Mesenchymal stem cell of Wharton's jelly (primary cell): ENCODE measurements around a stretch of chr22.

DNA sequence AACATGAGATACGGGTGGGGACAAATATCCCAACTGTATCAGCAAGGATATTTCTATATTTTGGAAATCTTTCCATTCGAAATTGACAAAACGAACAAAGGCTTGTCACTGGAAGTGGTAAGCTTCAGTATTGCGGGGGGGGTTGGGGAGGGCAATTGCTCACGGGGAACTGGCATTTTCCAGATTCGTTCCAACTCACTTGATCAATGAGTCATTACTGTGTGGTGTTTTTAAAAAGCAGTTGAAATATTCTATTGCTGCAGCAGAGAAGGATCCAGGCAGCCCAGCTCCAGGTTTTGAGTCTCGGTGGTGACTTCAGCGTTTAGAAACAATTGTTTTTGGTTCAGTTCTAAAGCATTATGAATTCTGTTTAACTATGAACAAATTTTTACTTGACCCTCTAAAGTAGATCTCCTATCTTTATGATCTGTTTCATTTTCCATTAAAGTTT, 33.8 kb upstream of the FBLN1 start:
- CAGE, long polyA plus RNA = no peak

- CAGE, long polyA plus RNA = no peak
Measured at GRCh38 chr22:45497894-45498347, 4.8 kb upstream of the FBLN1 start.

DNA sequence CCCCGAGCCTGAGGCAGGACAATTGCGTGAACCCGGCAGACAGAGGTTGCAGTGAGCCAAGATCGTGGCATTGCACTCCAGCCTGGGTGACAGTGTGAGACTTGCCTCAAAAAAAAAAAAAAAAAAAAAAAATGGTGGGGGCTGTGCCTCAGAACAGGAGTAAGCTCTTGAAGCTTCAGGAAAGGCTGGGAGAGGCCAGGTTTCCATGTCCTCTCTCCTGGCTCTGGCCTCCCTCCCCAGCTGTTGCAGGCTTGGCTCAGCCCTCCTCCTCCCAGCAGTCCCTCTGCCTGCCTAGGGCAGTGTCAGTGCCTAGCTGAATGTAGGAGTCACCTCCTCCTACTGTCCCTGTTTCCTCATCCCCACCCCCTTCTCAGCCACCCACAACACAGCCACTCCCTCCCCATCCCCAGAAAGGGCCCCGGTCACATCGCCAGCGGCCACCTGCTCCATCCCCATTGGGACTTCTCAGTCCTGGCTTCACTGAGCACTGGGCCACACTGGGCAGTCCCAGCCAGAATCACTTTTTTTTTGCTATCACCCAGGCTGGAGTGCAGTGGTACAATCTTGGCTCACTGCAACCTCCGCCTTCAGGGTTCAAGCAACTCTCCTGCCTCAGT, 3.0 kb upstream of the FBLN1 start:
- CAGE, long polyA plus RNA = no peak

DNA sequence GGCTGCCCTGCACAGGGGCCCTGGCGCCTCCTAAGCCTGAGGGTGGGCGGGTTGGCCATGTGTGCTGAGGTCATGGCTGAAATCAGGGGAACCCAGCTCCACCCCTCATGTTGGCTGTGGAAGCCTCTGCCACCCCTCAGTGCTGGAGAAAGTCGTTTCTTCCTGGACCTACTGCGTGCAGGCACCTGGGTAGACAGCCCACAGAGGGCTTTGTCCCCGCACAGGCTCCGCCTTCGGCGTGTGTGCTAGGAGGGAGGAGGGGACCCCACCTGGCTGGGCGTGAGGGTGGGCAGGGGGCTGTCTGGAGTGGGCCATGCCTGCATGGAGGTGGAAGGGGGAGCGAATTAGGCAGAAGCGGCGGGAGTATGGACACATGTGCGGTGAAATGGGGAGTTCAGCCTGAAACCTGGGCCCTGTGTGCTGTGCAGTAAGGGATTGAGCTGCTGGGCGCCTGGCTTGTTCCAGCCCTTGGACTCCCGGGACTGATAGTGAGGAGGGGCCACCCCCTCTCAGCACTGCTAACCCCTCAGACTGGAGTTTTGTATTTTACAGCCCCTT, 49.3 kb downstream of the FBLN1 start:
- CAGE, long polyA plus RNA = no peak

DNA sequence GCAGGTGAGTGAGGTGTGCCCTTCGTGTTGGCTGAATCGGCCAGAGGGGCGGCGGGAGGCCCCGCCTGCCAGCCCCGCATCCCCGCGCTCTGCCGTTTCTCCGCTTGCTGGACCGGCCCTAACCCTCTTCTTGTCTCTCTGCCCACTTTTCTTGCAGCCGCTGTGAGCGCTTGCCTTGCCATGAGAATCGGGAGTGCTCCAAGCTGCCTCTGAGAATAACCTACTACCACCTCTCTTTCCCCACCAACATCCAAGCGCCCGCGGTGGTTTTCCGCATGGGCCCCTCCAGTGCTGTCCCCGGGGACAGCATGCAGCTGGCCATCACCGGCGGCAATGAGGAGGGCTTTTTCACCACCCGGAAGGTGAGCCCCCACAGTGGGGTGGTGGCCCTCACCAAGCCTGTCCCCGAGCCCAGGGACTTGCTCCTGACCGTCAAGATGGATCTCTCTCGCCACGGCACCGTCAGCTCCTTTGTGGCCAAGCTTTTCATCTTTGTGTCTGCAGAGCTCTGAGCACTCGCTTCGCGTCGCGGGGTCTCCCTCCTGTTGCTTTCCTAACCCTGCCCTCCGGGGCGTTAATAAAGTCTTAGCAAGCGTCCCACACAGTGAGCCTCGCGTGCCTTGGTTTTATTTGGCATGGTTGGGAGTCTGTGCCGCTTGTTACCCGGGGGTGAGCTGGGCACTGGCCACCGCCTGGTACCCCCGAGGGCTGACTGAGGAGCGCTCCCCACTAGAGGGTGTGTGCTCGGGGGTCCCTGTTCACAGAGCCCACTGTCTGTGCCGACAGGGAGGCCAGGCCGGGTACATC, 60.3 kb downstream of the FBLN1 start:
- CAGE, long polyA plus RNA = no peak

DNA sequence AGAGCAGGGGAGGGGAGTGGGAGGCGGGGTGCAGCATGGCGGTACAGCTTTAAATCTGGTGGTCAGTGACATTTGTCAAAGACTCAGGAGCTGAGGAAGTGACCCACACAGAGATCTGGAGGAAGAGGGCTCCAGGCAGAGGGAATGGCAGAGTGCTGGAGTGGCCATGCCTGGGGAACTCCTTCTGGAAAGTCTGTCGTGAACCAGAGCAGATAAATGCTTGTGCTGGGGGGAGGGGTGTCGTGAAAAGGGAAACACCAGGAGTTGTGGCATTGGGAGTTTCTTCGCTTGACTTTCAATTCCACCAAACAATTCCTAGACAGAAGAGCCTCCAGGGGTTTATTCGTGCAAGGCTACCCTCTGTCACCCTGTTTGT, 83.5 kb upstream of the ATXN10 start:
- CAGE, long polyA plus RNA = no peak

- CAGE, long polyA plus RNA = no peak
Measured at GRCh38 chr22:45912031-45912533, 64.9 kb downstream of the WNT7B start.

DNA sequence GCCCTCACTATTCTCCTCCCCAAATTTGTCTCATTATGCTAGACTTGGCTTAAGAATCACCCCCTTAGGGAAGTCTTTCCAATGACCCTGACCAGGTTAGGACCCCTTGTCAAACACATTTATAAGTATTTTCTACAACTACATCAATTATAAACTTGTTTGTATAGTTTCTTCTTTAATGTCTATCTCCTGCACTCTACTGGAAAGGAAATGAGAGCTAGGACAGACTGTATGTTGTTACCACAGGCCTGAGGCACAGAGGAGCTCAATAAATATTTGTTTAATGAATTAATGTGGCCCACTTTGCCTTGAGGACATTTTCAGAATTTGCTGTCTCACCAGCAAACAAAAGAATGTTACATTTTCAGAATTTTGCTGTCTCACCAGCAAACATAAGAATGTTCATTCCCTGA, 41.8 kb upstream of the WNT7B start:
- CAGE, long polyA plus RNA = no peak

GRCh38 chr22:46033694-46034251, 56.8 kb upstream of the WNT7B start:
- CAGE, long polyA plus RNA = no peak

DNA sequence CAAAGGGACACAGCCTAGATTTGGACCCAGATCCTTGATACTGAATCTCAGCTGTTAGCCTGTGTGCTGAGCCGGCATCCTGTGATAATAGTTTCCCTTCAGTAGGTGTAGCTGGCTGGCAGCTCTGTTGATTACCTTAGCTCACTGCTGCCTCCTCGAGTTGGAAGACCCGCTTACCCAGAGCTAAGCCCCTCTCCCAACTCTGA, 59.7 kb upstream of the WNT7B start:
- CAGE, long polyA plus RNA = no peak

DNA sequence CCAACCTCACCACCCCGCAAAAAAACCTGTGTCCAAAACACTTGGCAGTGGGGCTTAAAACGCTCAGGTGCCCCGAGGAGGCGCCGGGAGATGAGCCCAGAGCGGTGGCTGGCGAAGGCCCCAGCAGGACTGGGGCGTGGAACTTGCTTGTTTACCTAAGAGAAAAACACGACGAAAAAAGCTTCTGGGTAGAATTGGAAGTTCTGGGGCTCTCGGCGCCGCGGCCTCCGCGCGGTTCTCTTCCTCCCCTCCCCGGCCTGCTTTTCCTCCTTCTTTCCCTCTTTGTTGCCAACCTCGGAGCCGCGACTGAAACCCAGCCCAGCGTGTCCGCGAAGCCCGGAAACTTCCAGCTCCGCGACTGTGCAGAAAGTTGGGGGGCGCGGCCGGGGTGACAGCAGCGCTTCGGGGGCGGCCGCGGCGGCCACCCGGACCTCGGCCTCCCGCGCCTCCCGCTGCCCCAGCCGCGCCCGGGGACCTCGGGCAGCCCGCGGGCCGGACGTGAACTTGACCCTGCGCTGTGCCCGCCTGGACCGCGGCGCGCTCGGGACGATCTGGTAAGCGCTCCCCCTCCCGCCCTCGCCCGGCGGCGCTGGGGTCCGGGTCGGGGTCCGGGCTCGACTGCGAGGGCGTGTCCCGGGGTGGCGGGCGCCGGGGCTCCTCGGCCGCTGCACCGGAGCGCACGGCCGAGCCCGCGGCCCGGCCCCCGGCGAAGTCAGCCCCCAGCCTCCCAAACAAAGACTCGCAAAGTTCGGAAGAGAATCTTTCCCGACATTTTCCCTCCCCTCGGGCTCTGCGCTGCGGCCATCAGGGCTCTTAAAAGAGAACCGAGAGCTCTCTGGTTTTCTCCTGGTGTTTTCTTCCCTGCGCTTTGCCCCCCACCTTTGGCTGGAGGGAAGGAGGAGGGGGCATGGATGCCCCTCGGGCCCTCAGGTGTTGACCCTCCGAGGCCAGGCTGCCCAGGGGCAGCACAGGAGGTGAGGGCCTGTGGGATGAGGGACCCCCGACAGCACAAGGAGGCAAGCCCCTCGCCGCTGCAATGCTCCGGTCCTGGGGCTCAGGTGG, 67.8 kb upstream of the WNT7B start:
- CAGE, long polyA plus RNA = no peak

GRCh38 chr22:46060172-46060837, 83.3 kb upstream of the WNT7B start:
- CAGE, long polyA plus RNA = no peak

DNA sequence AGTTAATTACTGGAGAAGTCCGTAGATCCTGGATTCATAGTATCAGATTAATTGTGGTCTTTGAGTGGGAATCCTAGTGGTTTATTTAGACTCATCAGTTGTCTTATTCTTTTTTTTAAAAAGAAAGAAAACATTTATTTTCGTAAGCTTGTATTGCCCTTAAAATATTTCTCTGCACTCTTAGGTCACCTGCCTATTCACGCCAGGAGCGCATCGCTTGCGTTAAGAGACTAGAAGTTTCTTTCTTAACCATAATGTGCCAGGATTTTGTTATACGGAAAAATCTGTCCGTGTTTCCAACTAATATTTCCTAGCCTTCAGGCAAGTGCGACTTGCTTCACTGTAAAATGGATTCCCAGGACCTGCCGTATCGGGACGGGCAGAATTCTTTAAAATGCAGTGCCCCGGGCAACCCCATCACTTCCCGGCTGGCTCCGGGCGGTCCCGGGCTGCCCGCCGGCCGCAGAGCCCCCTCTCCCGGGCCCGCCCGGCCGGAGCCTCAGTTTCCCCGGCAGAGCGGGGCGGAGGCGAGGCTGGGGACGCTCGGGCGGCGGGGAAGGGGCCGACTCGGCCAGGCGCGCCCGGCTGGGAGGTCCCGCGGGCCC, 84.0 kb upstream of the WNT7B start:
- CAGE, long polyA plus RNA = no peak

- CAGE, long polyA plus RNA = no peak
Measured at GRCh38 chr22:46077464-46078098, 72.7 kb upstream of the PPARA start.

DNA sequence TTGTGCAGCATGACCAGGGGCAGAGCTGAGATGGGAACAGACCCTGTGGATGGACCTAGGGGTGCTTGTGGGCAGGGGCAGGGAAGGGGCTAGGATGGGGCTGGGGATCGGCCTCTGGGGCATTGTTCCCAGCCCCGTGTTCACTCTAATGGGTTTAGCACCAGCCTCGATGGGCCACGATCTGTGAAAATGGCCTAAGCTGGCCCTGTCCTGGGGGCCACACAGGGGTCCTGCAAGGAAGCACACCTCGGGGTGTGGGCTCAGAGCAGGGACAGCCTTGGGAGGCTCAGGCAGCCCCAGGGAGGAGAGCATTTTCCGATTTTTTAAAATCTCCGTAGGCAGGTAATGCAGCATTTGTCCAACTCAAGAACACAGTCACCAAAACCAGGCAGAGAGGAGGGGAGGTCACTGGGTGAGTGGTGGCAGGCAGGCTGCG, 56.0 kb upstream of the PPARA start:
- CAGE, long polyA plus RNA = no peak

- CAGE, long polyA plus RNA = no peak
Measured at GRCh38 chr22:46099005-46099864, 51.1 kb upstream of the PPARA start.

GRCh38 chr22:46105252-46105851, 45.0 kb upstream of the PPARA start:
- CAGE, long polyA plus RNA = no peak

DNA sequence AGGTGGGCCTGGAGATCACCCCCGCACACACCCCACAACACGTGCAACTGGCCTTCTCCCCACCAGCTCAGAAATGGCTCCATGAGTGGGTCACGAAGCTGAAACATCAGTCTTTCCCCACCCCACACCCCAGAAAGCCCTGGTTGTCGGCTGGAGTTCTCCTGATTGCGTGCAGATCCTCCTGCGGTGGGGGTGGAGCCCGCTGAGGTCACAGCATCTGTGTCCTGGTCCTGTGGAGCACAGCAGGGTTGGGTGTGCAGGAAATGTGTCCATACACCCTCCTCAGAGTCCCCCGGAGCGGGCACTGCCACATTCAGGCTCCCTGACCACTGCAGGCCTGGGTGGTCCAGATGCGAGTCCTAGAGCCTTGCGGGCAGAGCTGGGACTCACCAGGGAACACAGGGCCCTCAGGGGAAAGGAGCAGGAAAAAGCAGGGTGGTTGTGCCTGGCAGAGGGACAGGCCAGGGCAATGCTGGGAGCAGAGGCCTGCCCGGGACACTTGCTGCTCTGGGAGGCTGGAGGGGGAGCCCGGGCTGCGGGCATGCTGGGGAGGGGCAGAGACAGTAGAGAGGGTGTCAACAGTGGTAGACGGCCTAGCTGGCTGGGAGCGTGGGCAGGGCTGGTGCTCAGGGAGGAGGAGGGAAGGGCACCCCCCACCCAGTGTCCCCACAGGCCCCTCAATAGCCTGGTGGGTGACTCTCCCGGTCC, 42.4 kb upstream of the PPARA start:
- CAGE, long polyA plus RNA = no peak

GRCh38 chr22:46126076-46126290, 24.3 kb upstream of the PPARA start:
- CAGE, long polyA plus RNA = no peak

GRCh38 chr22:46233357-46233735, 16.7 kb downstream of the CDPF1 start:
- CAGE, long polyA plus RNA = no peak